OVCAR3 (cell line): ENCODE measurements around a stretch of chr4.

GRCh38 chr4:188680055-188680532 lies 540.9 kb downstream of the TRIML1 start:
- RRBS: no CpG with 5 or more reads among the region's 9 CpGs

- RRBS: no CpG with 5 or more reads among the region's 10 CpGs
Measured at GRCh38 chr4:189659337-189659776, 281.3 kb upstream of the FRG1 start.

DNA sequence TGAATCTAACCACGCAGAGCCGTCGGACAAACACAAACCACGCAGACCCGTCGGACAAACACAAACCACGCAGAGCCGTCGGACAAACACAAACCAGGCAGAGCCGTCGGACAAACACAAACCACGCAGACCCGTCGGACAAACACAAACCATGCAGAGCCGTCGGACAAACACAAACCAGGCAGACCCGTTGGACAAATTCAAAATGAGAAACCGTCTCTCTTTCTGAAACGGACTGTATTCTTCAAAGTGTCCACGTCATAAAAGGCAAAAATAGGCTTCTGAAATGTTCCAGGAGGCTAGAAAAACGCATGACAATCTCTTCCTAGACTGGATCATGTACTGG lies 111.0 kb upstream of the FRG1 start:
- RRBS: no CpG with 5 or more reads among the region's 21 CpGs